Mesangial cell (primary cell): ENCODE data around the gene PARD3.

DNA sequence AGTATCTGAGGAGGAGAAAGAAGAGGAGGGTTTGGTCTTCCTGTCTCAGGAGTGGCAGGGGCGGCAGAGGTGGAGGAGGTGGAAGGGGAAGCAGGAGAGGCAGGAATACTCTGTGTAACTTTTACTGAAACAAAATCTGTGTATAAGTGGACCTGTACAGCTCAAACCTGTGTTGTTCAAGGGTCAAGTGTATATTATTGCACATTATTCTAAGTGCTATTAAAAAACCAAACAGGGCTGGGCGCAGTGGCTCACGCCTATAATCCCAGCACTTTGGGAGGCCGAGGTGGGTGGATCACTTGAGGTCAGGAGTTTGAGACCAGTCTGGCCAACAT lies 34.3 kb upstream of the EPC1 start:
- RAMPAGE, long total RNA, result no peak

GRCh38 chr10:32384274-32384783 lies 37.4 kb upstream of the EPC1 start:
- RAMPAGE, long total RNA, result no peak

- RAMPAGE, long total RNA, result no peak
These were observed 553 bp downstream of the CCDC7 start for GRCh38 chr10:32446576-32446809.

- RAMPAGE, long total RNA, result no peak
These were observed 19.5 kb downstream of the ITGB1 start for GRCh38 chr10:32938461-32939073.

DNA sequence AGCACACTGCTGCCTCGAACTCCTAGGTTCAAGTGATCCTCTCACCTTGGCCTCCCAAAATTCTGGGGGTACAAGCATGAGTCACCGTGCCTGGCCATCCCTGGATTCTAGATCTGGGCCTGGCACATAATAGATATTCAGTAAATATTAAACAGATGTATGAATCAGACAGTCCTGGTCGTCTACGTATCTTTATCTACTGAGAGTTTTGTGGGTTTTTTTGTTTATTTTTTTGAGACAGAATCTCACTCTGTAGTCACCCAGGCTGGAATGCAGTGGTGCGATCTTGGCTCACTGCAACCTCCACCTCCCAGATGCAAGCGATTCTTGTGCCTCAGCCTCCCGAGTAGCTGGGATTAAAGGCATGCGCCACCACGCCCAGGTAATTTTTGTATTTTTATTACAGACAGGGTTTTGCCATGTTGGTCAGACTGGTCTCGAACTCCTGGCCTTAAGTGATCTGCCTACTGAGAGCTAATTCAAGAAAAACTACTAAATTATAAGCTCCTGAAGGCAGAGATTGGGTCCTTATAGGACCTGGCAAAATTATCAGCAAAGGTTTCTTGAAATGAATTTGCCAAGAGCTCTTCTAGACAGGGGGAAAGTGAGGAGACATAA lies 24.4 kb upstream of the ITGB1 start:
- RAMPAGE, long total RNA, result start-site peak on the plus strand centred at position 263 of the sequence, 53 bp wide, 23 reads

- RAMPAGE, long total RNA, result no peak
These were observed 39.9 kb upstream of the ITGB1 start for GRCh38 chr10:32998011-32998247.

DNA sequence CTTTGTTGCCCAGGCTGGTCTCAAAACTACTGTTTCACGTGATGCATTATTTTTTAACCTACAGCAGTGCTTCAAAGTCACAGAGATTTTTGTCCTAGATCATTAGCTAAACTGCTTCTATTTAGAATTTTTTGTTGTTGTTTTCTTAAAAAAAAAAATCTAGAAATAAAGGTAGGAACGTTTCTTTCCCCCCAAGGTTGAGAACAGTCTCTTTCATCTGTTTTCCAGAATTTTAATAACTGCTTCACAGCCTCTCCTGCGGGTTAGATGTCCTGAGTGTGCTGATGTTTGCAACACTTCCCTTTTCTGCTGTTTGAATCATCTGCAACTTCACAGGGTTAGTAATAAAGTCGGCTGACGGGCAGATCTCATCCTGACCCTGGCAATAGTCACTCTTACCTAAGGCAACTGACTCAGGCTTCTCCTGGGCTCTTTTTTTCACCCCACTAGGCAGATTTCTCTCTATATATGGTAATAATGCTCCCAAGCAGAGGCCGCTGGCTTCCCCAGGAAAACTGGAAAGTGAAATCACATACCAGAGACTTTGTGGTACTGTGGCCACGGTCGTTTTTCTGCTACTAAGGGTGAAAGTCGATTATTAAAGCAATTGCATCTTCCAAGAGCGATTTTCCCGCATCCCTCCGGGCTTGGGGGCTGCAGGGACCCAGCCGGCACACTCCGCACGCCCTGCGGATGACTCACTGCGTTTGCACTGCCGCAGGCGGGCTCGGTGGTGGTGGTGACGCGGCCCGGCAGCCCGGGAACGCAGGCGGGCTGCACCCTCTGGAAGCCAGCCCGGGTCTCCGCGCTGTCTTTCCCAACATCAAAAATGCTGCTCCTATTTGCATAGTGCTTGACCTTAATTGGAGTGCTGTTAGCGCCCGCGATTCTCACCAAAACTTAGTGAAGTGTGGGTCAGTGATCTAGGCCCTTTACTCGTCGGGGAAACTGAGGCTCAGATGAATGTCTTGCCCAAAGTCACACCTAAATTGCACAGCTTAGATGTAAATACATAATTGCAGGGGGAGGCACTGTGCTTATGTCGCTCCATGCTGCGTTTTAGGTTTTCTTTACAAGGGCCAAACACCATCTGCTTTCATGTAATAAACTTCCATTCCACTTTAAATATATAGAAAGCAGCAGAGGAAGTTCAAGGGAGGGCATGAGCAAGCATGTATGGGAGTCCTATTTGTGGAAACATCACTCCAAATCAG lies 47.5 kb upstream of the ITGB1 start:
- RAMPAGE, long total RNA, result no peak

DNA sequence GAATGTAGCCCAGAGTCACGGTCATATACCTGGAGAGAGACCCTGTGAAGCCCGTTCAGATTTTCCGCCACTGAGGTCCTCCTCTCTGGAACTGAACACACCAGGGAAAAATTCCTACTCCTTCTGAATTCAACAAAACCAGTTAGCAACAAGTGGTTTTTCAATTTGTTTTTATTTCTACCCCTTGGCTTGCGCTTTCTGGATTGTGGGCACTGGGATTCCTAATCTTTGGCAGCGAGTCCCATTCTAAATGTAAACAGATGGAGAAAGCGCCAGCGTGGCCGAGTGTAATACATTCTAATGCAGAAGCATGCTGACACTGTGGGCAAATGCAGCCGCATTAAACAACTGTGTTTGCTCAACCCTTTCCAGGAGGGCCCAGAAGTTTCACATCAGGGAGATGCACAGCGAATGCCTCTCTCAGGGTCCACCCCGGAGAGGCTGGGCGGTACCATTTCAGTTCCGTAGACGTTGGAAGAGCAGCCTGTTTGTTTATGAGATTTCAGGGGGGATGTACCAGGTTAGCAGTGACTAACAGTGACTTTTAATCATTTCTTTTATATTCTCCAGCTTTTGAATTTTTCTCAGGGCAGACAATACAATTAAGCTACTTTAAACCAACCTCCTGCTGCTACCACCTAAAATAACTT lies 164.0 kb upstream of the ITGB1 start:
- RAMPAGE, long total RNA, result no peak

DNA sequence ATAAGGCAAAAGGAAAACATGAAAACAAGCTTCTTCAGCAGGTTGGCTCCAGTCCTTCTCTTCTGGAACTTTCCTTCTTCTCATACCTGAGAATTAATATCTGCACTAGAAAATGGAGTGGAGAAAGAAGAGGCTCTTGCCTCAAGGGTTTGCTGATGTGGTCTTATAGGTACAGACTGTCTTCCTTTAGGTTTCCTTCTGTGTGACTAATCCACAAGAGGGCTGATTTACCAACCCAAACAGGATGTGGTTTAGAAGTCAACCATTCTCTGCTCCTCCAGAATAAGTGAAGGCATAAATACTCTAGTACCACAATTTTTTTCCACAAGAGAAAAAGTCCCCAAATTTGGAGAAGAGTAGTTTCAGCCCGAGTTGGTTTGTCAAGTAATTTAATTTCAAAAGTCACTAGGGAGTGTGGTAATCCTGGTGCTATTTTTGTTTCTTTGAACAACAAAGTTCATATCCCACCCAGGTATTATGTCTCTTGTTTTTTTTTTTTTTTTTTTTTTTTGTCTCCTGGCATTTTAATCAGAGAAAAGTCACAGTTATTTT lies 85.8 kb downstream of the NRP1 start:
- RAMPAGE, long total RNA, result no peak

GRCh38 chr10:33313808-33314398 lies 20.6 kb downstream of the NRP1 start:
- RAMPAGE, long total RNA, result no peak

DNA sequence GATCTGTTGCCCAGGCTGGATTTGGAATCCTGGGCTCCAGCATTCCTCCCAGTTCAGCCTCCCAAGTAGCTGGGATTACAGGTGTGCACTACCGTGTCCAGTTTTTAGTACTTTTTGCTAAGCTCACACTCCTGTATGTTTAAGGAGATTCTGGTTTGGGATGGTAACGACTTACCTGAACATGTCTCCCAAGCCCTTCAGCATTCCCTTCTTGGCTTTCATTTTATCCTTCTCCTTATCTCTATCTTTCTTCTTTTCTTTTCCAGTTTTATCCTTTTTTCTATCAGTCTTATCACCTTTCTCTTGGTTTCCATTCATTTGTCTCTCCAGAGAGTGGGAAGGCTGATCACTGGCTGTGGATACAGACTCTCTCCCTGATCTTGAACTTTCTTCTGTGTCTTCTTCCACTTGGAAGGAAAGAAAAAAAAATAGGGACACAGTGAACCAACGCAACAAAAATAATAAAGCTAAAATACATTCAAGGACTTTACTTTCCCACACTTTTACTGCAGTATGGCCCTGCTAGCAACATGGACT lies 498.1 kb downstream of the PARD3 start:
- RAMPAGE, long total RNA, result no peak

DNA sequence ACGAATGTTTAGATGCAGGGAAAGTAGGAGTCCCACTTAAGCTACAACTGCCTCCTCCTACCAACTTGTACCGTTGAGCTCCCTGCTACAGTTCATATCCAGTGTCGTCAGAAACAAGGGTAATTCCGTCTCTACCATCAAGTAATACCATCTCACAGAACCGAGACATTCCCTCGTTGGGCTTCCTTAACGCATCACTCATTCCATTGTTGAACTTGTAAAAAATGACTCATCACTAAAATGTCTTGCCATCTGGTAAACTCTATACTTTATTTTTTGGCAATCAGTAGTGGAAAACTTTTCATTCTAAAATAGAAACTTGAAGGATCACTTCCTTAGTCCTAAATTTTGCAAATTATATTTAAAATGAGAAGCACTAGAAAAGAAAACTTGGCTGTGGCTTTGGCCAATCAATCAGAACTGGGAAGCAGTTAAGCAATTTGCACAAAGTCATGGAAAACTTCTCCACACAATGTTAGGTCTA lies 288.3 kb downstream of the PARD3 start:
- RAMPAGE, long total RNA, result no peak

GRCh38 chr10:34542337-34542778 lies 272.7 kb downstream of the PARD3 start:
- RAMPAGE, long total RNA, result no peak

DNA sequence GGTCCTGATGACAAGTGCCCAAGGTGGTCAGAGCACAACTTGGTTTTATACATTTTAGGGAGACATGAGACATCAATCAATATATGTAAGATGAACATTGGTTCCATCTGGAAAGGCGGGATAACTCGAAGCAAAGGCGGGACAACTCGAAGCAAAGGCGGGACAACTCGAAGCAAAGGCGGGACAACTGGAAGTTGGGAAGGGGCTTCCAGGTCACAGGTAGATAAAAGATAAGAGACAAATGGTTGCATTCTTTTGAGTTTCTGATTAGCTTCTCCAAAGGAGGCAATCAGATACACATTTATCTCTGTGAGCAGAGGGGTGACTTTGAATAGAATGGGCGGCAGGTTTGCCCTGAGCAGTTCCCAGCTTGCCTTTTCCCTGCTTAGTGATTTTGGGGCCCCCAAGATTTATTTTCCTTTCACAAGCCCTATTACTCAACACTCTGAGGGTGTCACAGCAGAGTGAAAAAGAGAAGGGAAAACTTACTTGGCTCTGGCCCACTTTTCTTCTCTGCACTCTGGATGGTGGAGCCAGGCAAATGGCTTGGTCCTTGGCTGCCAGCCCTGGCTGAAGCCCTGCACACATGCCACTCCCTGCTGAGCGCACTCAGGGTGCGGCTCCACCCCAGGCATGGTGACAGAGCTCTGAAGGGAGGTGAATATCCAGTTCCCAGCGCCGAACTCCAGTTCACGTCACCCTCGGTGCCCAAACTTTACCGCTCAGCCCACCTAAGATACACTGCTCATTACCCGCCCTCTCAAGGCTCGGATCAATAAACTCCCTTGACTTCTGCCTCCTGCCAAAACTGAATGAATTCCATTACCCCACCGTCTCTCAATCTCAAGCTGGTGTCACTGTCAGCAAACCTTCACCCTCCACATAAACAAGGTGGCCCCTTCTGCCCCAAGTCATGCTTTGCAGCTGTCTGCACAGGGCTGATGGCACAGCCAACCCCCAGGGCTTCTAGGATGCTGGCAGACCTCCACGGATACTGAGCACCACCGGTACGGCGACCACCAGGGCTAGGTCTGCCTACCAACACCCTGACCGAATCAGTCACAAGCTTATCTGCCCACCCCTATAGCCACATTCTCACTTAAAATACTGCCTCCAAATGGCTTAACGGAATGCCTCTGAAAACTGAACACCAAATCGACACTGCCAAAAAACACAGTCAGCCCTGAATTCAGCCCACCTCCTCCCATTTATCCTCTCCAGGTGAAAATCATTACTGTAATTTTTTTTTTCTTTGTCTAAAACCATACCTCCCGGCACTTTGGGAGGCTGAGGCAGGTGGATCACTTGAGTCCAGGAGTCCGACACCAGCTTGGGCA lies 46.4 kb downstream of the PARD3 start:
- RAMPAGE, long total RNA, result no peak

DNA sequence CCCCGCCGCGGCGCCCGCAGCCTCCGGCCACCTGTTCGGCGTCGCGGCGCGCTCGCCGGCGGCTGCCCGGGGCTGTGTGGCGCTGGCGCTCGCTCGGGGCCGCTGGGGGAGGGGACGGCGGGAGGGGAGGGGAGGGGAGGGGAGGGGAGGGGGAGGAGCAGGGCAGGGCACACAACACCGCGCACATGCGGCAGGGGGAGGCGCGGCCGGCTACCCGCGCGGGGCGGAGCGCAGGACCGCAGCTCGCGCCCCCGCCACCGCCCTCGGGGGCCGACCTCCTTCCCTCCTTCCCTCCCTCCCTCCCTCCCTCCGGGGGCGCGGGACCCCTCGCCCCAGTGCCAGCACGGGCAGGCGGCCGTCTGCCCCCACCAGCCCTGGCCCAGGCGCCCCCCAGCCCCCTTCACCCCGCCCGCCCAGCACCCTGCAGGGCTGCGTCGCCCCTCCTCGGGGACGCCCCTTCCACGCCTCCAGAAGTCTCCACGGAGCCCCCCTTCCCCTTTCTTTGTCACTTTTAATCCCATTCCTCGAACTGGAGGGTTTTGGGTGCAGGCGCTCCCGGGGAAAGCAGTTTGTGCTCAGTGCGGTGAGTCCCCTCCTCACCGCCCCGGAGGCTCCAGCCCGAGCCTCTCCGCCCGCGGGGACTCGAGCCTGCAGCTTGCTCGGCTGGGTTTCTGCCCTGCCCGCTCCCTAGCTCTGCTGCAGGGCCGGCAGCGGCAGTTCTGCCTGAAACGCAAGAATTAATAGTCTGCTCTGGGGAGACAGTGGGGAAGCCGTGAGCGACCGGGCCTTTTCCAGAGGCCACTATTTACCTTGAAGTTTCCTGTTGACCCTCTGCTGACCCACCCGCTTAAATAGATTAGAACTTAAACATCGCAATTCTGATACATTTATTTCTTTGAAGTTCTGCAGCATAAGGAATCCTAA lies at the start of gene PARD3:
Gene PARD3 (minus strand): TSS at position 78 of the 924 bp plus-strand sequence.
- RAMPAGE, long total RNA, result no peak

- RAMPAGE, long total RNA, result no peak
These were observed 126.7 kb upstream of the PARD3 start for GRCh38 chr10:34941697-34942322.

GRCh38 chr10:35087535-35088354 lies 2.4 kb downstream of the CUL2 start:
- RAMPAGE, long total RNA, result no peak

- RAMPAGE, long total RNA, result no peak
These were observed 82.1 kb downstream of the CREM start for GRCh38 chr10:35208753-35209126.

DNA sequence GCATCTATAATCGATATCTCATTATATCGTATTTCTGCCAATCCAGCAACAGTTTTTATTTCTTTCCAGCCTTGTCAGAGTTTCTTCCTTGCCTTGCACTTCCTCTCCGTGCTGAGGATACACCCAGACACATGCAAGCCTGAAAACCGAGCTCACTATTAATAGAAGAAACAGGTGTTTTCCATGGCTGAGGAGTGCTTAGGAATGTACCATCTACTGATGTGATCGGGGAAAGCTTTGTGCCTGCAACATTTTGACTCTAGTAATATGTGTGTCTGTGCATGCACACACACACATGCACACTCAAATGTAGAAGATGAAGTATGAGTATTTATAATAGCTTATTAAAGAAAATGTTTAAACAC lies 82.6 kb downstream of the CREM start:
- RAMPAGE, long total RNA, result no peak

DNA sequence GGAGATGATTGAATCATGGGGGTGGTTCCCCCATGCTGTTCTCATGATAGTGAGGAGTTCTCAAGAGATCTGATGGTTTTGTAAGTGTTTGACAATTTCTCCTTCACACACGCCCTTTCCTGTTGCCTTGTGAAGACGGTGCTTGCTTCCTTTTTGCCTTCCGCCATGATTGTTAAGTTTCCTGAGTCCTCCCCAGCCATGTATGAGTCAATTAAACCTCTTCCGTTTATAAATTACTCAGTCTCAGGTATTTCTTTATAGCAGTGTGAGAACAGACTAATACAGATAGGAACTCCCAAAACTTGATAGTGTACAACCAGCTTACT lies 98.6 kb downstream of the CREM start:
- RAMPAGE, long total RNA, result no peak